Cardiac ventricle fibroblast (primary cell): ENCODE data around the gene FBXO2.

DNA sequence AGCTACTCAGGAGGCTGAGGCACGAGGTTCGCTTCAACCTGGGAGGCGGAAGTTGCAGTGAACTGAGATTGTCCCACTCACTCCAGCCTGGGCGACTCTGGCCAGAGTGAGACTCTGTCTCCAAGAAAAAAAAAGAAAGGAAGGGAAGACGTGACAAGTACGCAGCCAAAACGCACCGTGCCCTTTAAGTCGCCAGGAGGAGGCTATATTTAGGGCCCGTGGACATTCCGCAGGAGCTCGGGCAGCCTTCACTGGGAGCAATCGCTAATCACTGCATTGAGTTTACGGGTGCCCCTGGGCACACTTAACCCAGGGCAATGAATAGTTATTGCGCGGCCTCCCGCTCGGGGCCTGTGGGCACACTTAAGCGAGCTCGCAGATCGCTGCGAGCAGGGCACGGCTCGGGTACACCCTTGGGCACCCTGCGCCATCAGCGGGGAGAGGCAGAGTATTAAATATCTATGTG lies 21.6 kb downstream of the C1orf127 start:
- RAMPAGE, long total RNA = no peak

GRCh38 chr1:10974044-10974479 lies 7.8 kb downstream of the C1orf127 start:
- RAMPAGE, long total RNA = no peak

GRCh38 chr1:10980026-10980659 lies 1.7 kb downstream of the C1orf127 start:
- RAMPAGE, long total RNA = no peak

GRCh38 chr1:11013513-11014469 lies 1.3 kb downstream of the TARDBP start:
- RAMPAGE, long total RNA = no peak

DNA sequence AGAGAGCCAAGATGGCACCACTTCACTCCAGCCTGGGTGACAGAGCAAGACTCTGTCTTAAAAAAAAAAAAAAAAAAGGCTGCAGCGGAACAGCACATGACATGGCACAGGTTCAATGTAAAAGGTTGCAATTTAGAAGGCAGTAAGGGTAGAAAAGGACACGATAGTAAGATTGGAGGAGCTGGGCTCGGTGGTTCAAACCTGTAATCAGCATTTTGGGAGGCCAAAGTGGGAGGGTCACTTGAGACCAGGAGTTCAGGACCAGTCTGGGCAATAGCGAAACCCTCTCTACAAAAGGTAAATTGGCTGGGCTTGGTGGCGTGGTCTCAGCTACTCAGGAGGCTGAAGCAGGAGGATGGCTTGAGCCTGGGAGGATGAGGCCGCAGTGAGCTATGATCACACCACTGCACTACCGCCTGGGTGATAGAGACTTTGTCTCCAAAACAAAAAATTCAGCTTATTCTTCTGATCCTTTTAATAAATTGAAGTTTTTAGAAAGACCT lies 15.5 kb downstream of the MASP2 start:
- RAMPAGE, long total RNA = no peak

GRCh38 chr1:11058972-11059448 lies 808 bp downstream of the SRM start:
- RAMPAGE, long total RNA = no peak

DNA sequence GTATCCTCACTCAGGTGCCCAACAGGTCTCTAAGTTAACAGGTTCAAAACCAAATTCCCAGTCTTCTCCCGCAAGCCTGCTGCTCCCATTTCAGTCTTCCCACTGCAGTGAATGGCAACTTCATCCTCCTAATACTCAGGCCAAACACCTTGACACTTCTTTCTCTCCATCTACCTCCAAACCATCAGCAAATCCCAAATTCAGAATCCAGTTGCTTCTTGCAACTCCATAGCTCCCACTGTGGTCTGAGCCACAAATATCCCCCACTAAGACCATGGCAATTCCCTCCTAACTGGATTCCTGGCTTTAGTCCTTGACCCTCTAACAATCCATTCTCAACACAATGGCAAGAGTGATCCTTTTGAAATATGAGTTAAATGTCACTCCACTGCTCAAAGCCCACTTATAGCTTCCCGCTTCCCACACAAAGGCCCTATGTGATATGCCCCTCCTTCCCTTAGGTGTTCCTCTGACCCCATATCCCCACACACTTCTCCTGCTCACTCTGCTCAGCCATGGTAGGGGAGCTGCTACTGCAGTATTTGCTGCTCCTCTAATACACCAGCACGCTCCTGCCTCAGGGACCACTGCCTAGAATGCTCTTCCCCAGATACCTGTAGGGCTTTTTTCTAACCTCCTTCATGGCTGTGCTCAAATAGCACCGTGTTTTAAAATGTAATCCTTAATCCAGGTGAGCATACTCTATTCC lies 11.5 kb downstream of the MTOR start:
- RAMPAGE, long total RNA = no peak

GRCh38 chr1:11339678-11340350 lies 66.8 kb downstream of the UBIAD1 start:
- RAMPAGE, long total RNA = no peak

- RAMPAGE, long total RNA = no peak
Observed at GRCh38 chr1:11653100-11653862, 948 bp downstream of the FBXO2 start.

- RAMPAGE, long total RNA = no peak
Observed at GRCh38 chr1:11654071-11655195, at the start of gene FBXO2. FBXO2 (minus strand) TSS chr1:11654429.

GRCh38 chr1:11690144-11691173 lies 1.1 kb upstream of the DRAXIN start:
- RAMPAGE, long total RNA = no peak

DNA sequence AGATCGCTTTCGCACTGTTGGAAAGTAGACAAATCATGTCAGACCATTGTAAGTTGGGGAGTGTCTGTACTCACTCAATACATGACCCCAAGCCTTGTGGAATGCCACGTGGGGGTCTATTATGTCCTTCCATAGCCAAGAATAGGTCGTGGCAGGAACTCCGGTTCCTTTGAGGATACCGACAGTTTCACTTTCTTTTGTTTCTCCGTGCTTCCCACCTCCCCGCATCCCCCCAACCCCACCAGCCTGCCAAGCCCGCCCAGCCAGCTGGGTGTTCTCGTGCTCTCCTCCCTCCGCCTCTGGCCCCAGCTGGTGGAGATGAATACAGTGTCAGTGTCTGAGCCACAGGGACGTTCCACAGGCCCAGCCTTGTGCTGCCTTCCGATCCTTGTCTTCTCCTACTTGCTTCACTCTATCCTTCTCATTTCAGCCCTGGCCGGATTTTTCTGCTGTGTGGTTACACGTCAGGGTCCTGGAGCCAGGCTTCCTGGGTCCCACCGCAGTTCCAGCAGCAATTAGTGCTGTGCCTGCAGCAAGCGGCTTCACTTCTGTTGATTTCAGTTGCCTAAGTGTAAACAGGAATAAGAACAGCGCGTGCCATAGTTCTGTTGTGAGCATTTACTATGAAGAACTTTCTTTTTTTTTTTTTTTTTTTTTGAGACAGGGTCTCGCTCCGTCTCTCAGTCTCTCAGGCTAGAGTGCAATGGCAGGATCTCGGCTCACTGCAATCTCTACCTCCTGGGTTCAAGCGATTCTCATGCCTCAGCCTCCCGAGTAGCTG lies 4.1 kb upstream of the AGTRAP start:
- RAMPAGE, long total RNA = no peak

DNA sequence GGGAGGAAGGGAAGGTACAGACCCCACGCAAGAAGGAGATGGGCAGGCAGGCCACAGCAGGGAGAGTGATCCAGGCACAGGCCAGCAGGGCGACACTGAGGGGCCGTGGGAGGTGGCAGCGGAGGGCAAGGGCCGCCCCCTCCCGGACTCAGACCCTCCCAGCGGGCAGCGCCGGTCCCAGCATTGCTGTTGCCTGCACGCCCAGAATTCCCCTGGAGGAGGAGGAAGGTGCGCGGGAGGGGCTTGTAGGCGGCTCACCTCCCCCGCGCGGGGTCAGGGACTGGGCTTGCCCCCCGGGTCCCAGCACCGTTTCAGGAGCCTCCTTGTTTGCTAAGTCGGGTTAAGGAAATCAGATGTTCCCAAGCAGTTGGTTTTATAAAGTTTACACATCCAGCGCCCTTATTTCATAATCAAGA lies 416 bp downstream of the AGTRAP start:
- RAMPAGE, long total RNA = no peak

DNA sequence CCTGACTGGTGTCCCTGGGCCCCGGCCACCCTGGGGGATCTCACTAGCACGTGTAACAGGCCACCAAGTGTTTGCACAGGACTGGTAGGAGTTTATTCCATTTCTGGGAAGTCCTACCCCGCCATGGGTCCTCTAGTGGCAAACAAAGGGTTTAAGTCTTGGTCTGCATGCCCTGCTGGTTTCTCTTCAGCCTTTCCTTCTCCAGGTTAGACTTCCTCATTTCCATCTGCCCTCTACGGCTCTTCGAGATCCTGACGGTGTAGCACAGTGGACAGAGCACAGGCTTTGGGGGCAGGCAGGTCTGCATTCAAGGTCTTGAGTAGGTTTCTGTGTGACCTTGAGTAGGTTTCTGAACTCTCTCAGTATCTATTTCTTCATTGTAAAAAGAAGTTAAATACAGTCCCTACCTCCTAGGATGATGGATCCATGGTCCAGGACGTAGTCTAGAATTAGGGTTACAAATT lies 2.9 kb downstream of the AGTRAP start:
- RAMPAGE, long total RNA = no peak

GRCh38 chr1:12157124-12158275 lies 9.3 kb upstream of the TNFRSF1B start:
- RAMPAGE, long total RNA = no peak

DNA sequence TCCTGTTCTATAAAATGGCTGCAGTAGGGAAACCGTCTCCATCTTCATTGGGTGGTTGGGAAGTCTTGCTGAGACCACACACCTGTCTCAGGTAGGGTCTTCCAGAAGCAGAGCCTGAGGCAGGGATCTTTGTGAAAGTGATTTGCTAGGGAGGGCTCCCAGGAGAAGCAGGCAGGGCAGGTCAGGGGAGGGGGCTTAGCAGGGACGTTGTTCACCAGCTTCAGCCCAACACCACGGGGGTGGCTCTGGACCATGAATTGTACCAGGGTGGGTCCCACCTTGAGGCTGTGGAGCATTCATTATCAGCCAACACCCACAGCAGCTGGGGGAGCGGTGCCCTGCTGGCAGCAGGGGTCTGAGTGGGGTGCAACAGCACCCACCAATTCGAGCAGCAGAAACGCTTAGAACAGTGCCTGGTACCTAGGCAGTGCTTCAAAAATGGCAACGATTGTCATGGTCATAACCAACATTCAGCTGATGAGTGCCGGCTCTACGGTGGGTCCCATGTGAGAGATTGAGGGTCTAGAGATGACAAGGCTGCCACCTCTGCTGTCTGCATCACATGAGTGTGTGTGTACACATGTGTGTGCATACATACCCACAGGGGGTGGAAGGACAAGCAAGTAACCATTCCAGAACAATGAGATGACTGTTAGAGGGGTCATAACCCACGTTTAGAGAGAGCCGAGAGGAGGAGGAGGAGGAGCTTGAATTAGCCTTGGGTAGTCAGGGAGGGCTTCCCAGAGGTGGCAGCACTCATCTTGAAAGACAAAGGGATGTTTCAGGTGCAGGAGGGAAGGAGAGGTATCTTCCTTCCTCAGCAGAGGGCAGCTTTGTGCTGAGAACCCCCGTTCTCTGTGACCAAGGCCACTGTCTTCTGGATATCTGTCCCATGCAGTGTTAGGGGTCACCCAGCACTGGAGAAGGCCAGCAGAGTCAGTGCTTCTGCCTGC lies 21.1 kb downstream of the TNFRSF1B start:
- RAMPAGE, long total RNA = no peak

DNA sequence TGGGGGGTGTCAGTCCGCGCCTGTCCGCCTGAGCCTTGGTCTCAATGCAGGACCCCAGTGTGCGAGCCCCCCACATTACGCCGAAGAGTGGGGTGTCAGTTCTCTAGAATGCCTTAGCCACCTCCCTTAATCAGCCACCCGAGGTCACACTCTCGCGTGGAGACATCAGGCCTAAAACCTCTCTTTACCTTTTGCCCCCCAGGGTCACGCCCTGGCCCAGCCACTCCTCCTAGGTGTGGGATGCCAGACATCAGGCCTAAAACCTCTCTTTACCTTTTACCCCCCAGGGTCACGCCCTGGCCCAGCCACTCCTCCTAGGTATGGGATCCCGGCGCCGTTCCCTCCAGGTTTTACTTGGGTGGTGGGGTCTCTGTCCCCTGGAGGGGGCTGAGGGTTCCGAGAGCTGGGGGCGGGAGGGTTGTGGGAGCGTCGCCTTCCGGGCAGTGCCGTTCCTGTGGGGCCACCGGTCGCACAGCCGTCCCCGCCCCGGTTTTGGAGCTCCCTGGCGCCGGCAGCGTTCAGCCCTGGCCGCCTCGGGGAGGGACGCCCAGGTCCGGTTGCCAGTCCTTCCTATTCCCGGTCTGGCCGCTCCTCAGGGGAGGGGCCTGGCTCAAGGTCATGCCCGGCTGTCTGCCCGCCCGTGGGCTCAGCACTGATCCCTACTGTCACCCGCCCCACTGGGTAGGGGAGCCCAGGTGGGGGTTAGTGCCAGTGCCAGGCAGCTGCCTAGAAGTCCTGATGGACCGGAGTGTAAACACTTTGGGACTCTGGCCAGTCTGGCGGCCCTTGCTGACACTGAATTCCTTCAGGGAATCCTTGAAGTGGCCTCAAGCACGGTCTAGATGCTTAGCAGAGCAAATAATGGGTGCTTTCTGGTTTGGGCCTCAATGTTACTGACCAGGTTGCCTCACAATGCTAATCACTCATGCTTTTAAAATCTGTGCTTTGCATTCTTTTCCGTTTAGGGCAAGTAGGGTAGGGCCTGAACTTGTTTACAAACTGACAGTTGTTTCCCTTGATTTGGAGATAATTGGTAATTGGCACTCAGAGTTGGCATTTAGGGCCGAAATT lies 1.0 kb downstream of the VPS13D start:
- RAMPAGE, long total RNA = no peak

DNA sequence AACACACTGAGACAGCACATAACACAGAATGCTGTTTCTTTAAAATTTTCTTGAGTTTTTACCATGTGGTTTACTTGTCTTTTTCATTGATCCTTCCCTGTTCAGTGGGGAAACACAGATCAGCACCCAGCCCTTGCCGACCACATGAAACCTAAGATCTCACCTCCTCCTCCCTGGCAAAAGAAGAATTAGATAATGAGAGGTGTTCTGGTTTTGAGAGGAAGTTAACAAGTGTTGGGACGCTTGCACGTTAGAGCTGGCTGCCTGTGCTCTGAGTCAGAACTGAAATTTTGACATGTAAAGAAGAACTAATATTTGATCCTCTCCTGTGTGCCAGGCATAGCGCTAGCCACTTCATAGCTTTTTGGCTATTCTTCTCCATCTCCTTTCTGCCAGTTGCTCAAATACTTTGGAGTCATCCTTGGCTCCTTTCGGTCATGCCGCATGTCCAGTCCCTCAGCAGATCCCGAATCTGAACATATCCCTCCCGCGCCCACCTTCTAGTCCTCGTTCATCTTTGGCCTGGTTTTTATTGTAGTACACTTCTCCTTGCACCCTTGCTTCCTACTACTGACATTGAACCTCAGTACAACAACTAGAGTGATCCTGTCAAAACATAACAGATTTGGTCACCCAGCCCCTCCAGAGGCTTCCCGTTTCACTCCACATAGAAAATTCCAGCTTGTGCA lies 179.4 kb downstream of the DHRS3 start:
- RAMPAGE, long total RNA = no peak

DNA sequence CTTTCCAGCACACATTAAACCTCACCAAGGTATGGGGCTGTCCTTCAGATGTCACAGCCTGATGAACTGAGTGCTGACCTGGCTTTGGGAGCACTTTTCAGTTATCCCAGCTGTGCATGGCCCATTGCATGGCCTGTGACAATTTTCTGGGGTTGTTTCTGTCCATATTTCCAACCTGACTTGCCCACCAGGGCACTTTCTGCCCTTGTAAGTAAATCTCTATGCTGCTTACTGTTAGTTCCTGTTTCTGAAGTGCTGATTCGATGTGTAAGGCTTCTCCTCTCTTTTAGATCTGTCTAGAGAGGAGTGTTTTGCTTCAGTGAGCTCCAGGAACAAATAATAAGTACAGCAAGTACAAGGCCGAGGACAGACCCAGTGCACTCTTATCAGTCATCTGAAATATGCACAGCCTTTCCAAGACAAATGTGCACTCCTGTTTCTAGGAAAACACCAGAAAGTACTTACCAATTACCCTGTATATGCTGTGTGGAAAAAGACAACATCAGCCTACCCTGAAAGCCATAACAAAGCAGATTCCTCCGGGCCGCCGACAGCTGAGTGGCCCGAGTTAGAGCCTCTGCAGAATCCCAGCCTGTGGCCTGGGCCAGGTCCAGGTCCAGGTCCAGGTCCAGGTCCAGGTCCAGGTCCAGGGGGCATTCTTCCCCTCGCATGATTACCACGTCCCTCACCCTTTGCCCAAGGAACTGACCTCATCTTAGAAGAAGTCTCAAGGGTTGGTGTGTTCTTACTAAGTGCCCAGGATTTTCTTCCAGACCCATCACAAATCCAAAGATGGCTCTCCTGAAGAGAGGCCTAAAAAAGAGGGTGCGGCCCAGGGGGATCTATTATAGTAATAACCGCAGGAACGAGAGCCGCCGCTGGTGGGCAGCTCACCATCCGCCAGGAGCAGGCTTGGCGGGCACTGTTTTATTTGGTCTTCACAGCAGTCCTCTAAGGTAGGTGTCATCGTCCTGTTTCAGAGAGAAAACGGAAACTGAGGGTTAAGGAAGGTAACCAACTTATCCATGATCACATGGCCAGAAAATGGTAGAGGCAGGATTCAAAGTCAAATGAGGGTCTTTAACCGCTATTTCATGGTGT lies 121.4 kb downstream of the DHRS3 start:
- RAMPAGE, long total RNA = no peak

DNA sequence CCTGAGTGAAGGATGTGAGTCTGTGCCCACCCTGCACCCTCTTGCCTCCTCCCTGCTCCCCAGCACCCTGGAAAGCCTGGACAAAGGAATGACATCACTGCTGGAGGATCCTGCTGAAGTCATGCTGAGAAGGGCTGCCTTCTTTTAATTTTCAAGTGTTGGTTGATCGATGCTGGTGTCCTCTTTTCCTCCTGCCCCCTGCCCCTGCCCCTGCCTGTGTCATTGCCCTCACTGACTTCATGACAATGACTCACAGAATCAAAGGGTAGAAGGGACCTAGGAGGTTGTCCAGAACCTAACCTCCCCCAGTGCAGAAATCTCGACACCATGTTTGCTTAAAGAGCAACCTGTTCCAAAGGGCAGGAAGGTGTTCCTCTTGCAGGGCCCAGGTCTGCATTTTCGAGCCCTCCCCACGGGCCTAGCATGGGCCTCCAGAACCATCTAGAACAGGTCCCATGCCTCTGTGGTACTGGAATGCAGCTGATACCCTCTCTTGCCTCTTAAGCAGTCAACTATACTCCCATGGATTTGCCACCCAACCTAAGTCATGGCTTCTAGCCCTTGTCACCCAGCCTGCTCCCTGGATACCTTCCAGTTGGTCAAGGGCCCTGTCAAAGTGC lies 9.5 kb downstream of the DHRS3 start:
- RAMPAGE, long total RNA = no peak